ENCODE measurements around the genes GMIP, ZNF626 and ZNF729.

DNA sequence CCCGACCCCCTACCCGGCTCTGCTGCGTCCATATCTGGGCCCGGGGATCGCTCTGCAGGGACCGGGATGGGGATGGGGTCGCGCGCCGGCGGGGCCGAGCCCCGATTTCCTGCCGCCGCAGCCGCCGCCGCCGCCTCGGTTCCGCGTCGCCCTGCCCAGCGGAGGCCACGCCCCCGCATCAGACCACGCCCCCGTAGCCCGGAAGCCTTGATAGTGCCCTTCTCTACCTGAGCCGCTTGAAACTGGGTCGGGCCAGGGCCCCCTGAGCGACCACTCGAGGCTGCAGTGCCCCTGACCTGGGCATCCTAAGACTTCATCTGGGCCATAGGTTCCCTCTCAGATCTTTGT, at the start of gene GMIP:
Gene GMIP (minus strand): TSS at position 160 of the 348 bp plus-strand sequence.
- RRBS: no CpG with 5 or more reads among the region's 33 CpGs

GRCh38 chr19:19650465-19651051, 7.1 kb upstream of the GMIP start:
- RRBS: 96% methylated on average over 4 of the region's 10 CpGs

DNA sequence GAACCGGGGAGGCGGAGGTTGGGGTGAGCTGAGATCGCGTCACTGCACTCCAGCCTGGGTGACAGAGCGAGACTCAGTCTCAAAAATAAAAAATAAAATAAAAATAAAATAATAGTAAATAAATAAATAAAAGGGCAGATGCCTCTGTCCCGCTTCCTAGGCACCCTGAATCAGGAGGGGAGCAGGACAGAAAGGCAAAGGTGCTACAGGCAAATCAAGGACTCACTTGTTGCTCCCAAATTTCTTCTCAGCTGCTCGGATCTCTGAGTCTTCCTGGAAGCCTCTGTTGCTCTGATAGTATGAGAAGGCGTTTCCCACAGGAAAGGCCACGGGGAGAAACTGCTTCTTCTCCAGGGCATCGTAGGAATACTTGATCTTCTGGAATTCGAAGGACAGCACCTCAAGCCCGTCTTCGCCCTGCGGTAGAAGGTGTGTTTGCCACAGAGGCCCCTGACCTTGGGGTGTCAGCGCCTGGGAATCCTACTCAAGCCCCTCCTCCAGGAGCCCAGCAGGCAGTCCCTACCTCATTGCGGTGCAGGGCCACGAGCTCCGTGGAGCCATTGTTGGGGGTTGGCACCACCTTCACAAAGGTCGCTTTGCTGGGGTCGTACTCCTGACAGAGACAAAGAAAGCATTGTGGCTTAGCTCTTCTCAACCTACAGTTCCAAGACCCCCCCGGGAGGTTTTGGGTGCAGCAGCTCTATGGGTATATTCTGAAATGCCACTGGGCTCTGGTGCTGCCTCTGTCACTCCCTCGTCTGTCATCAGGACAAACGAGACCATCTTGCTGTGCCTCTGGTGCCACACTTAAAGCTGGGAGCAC, 3.9 kb downstream of the ATP13A1 start:
- RRBS: no CpG with 5 or more reads among the region's 23 CpGs

DNA sequence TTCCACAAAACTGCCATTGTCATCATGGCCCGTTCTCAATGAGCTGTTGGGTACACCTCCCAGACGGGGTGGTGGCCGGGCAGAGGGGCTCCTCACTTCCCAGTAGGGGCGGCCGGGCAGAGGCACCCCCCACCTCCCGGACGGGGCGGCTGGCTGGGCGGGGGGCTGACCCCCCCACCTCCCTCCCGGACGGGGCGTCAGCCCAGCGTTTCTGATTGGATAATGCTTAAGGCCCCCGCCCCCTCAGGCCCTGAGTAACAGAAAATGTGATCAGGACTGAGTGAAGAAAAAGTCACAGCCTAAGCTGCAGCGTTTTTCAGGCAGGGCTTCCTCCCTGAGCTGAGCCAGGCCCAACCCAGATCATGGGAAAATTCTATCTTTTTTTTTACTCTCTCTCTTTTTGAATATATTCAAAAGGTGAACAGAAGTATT, 14.5 kb upstream of the ZNF486 start:
- RRBS: no CpG with 5 or more reads among the region's 15 CpGs

DNA sequence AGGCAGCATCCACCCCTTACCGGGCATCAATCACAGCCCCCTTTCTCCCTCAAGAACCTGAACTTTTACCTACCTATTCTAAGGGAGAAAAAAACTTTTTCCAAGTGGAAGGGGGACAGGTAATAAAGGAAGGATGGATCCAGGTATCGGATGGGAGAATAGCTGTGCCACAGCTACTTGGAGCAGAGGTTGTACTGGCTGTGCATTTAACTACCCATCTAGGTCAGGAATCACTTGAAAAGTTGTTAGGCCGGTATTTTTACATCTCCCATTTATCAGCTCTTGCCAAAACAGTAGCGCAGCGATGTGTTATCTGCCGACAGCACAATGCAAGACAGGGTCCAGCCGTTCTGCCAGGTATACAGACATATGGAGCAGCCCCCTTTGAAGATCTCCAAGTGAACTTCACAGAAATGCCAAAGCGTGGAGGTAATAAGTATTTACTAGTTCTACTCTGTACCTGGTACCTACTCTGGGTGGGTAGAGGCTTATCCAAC, 80.3 kb downstream of the ZNF486 start:
- RRBS: no CpG with 5 or more reads among the region's 8 CpGs

DNA sequence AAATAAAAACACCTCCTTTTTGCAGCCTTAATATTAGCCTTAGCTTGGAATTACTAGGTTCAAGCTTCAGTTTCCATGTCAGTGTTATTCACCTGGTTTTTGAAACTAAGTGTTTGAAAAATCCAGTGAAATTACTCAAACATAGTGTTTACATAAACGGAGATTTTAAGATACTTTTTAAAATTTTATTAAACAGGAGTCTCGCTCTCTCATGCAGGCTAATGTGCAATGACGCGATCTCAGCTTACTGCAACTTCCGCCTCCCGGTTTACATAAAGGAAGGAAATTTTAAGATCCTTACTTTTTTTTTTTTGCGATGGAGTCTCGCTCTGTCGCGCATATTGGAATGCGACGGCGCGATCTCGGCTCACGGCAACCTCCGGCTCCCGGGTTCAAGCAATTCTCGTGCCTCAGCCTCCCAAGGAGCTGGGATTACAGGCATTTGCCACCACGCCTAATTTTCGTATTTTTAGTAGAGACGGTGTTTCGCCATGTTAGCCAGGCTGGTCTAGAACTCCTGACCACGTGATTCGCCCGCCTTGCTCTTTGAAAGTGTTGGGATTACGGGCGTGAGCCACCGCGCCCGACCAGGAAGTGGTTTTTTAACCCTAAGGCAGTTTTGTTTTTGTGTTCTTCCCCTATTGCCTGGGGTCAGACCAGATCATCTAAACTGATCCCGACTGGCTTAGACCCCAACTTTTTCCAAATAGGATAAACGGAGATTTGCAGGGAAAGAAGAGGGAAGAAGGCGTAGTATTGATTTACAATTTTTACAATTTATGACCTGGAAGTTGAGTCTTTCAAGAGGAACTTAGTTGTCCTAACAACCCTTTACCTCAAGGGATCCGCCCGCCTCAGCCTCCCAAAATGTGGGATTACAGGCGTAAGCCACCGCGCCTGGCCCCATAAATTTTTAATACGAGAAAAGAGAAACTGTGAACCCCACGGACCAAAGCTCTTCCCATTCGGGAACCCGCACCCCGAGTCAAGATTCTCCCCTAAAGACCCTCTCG, 142.1 kb downstream of the ZNF737 start:
- RRBS: no CpG with 5 or more reads among the region's 45 CpGs

GRCh38 chr19:20564015-20564398, 1.6 kb downstream of the ZNF737 start:
- RRBS: no CpG with 5 or more reads among the region's 5 CpGs

DNA sequence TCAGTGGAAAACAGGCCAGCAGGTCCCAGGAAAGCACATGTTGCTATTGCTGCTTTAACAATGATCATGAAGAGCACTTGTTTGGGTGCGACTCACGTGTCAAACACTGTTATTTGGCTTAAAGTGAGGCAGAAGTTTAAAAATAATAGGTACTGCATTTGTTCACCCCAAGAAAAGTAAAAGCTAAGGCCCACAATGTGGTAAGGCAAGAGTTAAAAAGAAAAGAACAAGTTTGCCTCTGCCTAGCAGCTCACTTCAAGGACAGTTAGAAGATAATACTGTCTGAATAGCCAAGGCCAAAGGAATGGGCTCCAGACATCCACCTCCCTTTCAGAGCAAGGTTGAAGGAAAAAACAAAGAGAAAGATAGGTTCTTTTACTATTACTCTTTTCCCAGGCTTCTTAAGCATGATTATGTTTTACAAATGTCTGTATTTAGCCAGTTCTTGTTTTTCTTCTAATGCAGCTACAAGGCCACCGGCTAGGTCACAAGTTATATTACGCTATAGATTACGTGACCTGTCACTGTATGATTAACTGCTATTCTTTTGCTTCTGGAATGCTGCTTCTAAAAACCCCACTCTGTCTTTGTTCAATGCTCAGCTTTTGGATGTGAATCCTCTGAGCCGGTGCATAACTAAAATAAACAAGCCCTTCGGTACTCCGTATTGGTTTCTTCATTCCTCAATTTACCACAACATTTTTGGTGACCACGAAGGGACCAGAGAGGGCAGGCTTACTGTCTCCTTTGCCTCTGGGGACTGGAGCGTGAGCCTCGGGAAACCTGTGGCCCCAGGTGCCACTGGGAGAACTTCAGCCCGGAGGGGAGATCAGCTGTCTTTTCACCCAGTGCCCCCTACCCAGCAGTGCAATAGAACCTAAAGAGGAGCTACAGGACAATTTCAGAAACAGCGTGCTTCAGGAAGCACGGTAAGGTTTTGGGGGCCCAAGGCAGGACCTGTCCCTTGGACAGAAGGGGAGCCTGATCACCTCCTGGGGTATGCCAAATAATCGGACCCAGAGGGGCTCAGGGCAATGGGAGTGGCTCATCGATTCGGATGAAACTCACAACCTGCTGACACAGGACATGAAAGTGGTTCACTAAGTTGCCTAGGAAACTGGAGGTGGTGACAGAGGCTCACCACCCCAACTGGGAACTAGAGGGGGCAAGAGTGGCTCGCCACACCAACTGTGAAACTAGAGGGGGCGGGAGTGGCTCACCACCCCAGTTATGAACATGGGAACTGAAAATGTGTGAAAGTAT, 45.8 kb upstream of the ZNF737 start:
- RRBS: no CpG with 5 or more reads among the region's 19 CpGs

DNA sequence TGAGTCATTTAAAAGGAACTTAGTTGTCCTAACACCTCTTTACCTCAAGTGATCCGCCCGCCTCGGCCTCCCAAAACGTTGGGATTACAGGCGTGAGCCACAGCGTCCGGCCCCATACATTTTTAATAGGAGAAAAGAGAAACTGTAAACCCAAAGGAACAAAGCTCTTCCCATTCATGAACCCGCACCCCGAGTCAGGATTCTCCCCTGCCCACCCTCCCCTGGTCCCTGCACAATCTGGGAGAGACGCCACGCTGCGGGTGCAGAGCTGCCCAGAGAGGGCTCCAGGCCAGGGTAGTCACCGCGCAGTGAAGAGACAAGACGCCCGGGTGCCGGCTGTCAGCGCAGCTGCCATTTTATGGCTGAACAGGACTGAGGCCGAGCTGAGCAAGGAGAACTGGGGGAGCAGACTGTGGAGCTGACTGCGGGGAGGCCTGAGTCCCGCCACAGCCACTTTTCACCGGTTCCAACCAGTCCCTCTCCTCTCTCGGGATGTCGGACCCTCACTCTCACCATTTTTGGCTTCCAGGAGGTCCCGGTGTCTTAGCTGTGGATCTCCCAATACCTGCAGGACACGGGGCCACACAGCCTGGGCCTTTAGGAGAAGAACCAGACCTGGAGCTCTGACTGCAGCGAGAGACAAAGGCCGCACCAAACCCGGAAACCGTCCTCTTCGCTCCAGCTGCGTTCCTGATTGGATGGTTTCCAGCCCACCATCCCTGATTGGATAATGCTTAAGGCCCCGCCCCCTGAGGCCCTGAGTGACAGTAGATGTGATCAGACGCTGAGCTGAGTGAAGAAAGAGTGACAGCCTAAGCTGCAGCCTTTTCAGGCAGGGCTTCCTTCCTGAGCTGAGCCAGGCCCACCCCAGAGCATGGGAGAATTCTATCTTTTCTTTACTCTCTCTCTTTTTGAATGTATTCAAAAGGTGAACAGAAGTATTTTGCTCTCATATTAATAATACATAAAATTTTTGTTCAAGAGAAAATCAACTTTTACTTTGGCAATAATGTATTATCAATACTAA, at the start of gene ZNF626:
Gene ZNF626 (minus strand): TSS at position 641 of the 1,027 bp plus-strand sequence.
- RRBS: 55% methylated on average over 1 of the region's 34 CpGs

- RRBS: 83% methylated on average over 4 of the region's 18 CpGs
Measured at GRCh38 chr19:21440191-21440857, 43.4 kb downstream of the ZNF493 start.

DNA sequence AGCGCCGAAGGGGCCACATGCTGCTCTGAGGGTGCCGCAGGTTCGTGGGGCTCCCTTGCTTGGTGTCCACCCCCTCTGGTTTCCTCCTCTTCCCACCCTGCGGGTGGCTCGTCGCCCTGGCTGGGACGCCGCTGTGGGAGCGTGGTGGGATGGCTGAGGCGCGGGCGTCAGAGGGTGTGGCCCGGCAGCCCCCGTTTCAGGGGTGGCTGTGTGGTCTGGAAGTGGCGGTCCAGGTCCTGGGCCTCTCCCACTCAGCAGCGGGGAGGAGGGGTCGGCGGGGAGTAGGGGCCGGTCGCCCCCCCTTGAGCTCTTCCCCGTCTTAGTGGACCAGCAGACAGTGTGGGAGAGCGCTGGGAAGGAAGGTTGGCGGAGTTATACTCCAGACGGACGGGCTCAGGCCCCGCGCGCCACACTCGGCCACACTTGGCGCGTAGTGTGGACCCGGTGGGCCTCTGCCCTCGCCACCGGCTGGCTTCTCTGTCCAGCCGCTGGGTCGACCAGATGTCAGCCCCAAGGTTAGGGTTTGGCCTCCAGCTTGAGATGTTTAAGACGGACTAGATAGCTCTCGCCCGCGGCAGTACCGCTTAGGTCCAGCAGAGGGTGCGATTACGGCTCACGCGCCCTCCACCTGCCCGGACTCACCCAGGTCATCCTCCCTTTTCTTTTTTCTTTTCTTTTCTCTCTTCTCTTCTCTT, 21.8 kb upstream of the ZNF429 start:
- RRBS: no CpG with 5 or more reads among the region's 47 CpGs

DNA sequence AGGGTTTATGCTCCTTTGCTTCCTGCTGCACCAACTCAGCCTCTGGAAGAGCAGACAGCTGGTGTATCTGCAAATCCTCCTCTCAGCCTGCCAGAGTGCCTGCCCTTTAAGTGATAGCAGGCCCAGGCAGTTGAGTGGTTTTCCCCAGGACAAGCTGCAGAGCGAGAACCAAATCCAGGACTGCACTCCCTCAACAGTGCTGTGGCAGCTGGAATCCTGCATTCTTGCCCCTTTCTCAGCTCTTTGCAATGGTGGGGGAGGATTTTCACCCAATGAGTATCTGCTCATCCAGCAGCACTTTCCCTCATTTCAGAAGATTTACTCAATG, 85.5 kb downstream of the ZNF429 start:
- RRBS: no CpG with 5 or more reads among the region's 1 CpG

GRCh38 chr19:21750370-21751038, 16.9 kb downstream of the ZNF100 start:
- RRBS: 97% methylated on average over 10 of the region's 41 CpGs

DNA sequence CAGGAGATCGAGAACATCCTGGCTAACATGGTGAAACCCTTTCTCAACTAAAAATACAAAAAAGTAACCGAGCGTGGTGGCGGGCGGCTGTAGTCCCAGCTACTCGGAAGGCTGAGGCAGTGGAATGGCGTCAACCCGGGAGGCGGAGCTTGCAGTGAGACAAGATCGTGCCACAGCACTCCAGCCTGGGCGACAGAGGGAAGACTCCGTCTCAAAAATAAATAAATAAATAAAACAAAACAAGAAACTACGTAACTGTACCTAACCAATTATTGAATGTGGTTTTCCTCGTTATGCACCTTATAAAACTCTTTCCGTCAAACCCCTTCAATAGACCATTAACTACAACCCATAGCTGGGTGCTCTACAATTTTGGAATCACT, 779 bp downstream of the ZNF208 start:
- RRBS: no CpG with 5 or more reads among the region's 15 CpGs

GRCh38 chr19:22286172-22286493, at the start of gene ZNF729:
Gene ZNF729 (plus strand): TSS chr19:22286441.
- RRBS: no CpG with 5 or more reads among the region's 16 CpGs

GRCh38 chr19:22427582-22428547, 5.7 kb upstream of the ZNF98 start:
- RRBS: 27% methylated on average over 2 of the region's 57 CpGs

DNA sequence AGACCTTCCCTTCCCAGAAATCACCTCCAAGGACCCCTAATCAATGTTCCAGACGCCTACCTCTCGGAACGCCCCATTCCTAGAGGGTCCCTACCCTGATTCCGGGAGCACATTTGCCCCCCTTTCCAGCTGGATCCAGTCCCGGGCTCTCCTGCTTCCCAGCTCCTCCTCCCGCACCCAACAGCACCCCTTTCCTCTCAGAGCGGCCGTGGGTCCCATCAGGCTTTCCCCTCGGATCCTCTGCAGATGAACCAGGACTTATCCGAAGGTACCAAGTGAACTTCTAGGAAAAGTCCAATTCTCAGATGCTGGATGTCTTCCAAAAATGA, 101.2 kb upstream of the ZNF492 start:
- RRBS: 33% methylated on average over 1 of the region's 10 CpGs

GRCh38 chr19:23071084-23071690, 45.6 kb upstream of the ZNF730 start:
- RRBS: no CpG with 5 or more reads among the region's 44 CpGs

DNA sequence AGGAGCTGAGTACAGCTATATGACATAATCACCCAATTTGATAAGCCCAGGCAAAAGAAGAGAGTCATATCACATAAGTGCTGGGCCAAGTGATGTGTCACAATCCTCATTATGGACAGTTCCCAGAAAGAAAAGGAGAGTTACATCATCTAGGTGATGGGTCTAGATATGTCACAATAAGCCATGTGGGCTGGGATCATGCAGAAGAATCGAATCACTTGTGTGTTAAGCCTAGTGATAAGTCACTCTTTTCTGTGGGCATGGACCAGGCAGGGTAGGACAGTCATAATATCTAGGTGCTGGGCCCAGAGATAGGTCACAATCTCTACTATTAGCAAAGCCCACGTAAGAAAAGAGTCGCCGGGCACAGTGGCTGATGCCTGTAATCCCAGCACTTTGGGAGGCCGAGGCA, 14.1 kb upstream of the ZNF724 start:
- RRBS: no CpG with 5 or more reads among the region's 5 CpGs

GRCh38 chr19:23549371-23550130, 137.5 kb downstream of the ZNF675 start:
- RRBS: no CpG with 5 or more reads among the region's 10 CpGs

Measured in islet of Langerhans (tissue), 1 donor.